Measurements from ENCODE around the gene SYN3.

GRCh38 chr22:32360068-32360758, 2.5 kb downstream of the RFPL3 start:
- RRBS = no CpG with 5 or more reads among the region's 19 CpGs

DNA sequence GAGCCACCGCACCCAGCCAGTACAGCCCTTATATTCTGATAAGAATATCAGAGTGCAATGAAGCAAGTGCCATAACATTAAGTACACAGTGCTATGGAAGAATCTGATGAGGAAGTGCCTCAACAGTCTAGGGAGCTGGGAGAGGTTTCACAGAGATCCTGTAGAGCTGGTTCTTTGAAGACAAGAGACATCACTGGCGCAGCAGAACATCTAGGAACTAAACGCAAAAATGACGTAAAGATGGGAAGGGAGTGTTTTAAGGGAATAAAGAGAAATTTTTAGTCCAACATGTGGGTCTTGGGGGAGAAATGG, 2.0 kb downstream of the RTCB start:
- RRBS = no CpG with 5 or more reads among the region's 4 CpGs

- RRBS = no CpG with 5 or more reads among the region's 8 CpGs
Measured at GRCh38 chr22:32579713-32580512, 105.3 kb downstream of the FBXO7 start.

DNA sequence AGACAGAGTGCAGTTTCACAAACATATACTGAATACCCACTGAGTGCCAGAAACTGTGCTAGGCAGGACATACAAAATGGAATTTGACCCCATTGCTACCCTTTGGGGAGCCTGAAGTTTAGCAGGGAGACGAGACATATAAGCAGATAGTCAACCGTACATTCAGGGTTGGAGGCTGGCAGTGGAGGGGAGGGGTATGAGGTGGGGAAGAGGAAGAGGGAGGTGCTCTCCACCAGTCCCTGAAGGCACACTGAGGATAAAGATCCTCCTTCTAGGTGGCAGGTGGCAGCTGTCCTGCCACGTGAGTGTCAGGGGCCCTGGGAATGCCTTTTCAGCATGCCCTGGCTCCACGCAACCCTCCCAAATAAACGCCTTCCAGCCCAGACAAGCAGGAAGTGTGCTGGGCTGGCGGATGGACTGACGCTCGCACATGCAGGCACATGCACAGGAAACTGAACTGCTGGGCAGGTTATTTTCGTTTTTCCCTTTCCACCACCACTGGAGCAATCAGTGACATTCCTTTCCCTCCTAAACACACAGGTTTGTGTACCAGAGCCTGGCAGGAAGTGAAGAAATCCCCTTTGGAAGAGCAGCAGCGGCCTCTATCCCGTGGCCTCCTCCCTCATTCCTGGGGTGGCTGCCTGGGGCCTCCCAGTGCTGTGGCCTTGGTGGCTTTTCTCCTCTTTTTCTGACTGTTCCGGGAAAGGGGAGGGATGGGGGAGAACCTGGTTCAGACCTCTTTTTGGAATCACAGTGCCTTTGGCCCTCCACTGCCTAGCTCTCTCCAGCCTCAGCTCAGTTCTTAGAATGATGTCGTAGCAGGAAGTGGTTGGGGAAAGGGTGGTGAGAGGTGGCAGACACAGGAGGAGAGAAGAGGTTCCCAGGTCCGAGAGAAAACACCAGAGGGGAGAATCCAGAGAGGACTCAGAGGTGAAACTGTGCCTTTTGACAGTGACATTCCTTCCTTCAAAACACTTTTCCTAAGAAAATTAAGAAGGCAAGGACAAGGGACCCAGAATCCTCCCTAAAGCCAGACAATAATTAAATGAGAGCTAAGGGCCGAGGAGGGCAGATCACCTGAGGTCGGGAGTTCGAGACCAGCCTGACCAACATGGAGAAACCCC, 157.0 kb upstream of the TIMP3 start:
- RRBS = no CpG with 5 or more reads among the region's 17 CpGs

DNA sequence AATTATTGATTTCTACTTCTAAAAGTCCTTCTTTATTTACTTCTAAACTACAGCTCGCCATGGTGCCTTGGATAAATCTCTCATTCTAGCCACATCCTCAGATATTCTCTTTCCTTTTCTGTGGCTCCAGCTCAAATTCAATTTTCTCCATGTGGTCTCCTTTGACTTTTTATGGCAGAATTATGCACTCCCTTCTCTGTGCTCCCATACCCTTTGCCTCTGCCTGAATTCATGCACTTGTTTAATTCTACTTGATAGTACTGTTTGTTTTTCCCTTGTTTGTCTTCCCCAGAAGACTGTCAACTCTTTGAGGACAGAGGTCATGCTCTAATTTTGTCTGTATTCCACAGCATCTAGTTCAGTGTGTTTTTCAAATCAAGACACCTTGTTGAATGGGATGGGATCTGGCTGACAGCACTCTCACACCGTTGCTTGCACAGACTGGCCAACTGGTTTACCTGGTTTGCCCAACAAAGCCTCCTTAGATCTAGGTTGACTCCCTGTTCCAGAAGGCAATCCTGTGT, 121.3 kb upstream of the TIMP3 start:
- RRBS = no CpG with 5 or more reads among the region's 2 CpGs

DNA sequence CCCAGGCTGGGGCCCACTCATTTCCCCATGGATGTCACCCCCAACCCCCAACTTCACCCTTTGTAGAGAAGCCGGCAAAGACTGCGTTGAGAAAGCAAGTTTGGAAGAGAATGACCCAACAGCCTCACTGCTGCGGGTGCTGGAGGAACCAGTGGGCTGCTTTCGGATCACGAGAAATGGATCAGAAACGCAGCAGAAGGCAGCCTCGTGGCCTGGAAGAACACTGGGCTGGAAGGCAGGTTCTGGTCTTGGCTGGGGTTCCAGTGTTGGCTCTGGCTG, 37.2 kb upstream of the TIMP3 start:
- RRBS = no CpG with 5 or more reads among the region's 7 CpGs

- RRBS = no CpG with 5 or more reads among the region's 8 CpGs
Measured at GRCh38 chr22:32802509-32802875, 987 bp downstream of the TIMP3 start.

GRCh38 chr22:32810768-32811558, 9.5 kb downstream of the TIMP3 start:
- RRBS = no CpG with 5 or more reads among the region's 9 CpGs

- RRBS = no CpG with 5 or more reads among the region's 2 CpGs
Measured at GRCh38 chr22:32860547-32860935, 59.0 kb downstream of the TIMP3 start.

GRCh38 chr22:32986867-32987843, 71.0 kb downstream of the SYN3 start:
- RRBS = no CpG with 5 or more reads among the region's 9 CpGs

GRCh38 chr22:33057447-33058816, at the start of gene SYN3:
Gene SYN3 (minus strand): TSS chr22:33058381.
- RRBS = 87% methylated on average over 60 of the region's 95 CpGs

DNA sequence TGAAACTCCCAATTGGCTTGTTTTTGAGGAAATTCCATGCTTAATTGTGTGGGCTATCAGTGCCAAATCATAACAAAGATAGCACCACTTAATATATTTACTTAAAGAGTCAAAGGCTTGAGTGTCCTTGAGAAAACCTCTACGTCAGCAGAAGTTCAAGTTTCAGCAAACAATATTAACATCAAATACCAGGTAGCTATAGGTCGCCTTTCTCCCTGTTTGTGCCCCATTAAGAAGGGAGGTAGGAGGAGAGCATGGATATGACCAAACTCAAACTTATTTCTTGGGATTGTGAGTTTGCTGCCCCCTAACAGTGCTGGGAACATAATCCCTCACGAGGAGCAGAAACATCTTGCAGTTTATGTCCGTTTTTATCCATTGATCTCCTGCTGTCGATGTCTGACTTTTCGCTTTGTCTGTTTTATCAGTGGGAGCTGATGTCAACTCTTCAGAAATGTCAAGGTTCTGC, 105.7 kb upstream of the SYN3 start:
- RRBS = no CpG with 5 or more reads among the region's 6 CpGs

DNA sequence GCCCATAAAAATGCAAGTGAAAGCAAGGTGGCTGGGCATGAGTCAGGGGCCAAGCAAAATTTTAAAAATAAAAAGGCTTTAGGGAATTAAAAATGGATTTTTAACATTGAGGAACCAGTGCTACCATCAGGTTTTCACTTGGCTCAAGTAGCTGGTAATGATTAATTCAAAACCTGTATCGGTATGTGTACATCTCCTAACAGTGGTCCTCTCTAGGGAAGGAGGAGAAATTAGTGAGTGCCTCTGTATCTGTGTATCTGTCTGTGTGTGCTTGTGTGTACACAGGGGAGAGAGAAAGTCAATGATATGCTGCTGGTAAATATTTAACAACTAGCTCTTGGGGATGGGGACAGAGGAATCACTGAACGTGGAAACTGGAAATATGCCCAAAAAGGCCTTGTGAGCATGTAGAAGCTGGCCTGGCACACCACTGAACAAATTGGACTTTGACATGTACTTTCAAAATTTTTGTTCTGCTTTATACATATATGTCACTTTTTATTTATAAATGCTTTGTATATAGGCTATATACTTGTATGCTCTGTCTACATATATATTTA, 214.0 kb upstream of the SYN3 start:
- RRBS = no CpG with 5 or more reads among the region's 2 CpGs

DNA sequence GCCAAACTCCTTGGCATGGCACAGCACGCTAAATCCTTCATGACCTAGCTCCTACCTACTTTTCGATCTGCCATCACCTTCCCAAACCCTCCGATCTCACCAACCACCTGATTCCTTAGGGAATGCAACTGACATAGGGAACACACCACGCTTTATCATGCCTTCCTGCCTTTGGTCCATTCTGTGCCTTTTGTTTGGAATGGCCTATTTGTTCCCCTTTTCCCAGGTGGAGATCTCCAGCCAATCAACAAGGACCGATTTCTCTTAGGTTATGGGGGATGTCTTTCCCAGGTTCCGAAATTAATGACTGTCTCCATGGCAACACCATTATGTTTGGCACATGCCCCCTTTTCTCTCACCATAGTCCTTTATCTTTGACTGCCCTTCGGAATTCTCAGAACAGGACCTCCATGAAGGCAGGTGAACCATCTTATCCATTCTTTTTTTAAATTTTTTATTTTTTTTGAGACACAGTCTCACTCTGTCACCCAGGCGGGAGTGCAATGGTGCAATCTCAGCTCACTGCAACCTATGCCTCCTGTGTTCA, 374.1 kb downstream of the LARGE1 start:
- RRBS = no CpG with 5 or more reads among the region's 8 CpGs

- RRBS = no CpG with 5 or more reads among the region's 9 CpGs
Measured at GRCh38 chr22:33823430-33824128, 96.7 kb downstream of the LARGE1 start.

DNA sequence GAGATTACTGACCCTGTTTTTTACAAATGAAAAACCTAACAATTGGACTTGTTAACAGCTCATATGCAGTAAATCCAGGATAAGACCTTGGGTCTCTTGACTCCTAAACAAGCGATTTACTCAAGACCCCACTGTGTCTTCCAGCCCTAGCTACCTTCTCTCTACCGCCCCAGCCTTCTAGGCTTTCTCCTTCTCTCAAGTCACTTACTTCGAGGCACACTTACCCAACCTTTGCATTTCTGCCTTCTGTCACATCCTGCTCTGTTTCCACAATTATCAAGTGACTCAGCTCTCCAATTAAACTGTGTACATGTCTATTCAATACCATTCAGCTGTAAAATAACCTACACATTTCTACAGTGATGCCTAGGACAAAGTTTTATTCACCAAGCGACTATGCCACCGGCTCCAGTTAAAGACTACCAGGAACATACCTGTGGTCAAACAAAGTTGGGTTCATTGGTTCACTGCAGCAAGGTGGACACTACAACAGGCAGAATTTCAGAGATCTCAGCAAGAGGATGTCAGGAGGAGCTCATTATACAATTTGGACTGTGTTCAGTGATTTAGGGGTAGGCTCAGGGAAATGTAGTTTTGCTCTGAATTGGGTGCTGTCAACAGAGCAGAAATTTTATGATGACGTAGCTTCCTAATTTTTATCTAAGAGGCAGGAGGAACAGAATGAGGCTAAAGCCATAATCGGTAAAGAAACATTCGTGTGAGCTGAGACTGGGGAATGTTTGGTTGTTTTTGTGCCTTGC, 68.9 kb downstream of the LARGE1 start:
- RRBS = no CpG with 5 or more reads among the region's 8 CpGs

- RRBS = no CpG with 5 or more reads among the region's 13 CpGs
Measured at GRCh38 chr22:33864363-33865390, 55.6 kb downstream of the LARGE1 start.

- RRBS = 13% methylated on average over 4 of the region's 16 CpGs
Measured at GRCh38 chr22:33873046-33873583, 47.2 kb downstream of the LARGE1 start.

GRCh38 chr22:33919046-33919901, 1.0 kb downstream of the LARGE1 start:
- RRBS = 32% methylated on average over 2 of the region's 27 CpGs

DNA sequence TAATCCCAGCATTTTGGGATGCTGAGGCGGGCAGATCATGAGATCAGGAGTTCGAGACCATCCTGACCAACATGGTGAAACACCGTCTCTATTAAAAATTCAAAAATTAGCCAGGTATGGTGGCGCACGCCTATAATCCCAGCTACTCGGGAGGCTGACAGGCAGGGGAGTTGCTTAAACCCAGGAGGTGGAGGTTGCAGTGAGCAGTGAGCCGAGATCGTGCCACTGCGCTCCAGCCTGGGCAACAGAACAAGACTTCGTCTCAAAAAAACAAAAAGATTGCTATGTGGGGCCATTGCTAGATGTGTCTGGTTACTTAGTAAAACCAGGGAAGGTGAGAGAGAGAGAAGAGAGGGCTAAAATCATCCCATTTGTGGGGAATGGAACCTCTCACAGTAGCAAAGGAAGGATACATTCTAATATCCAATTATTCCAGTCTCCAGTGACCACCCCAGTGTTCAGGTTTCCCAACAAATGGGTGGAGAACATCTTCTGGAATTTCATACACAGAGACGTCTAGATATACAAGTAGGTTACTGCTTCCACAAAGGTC, 27.9 kb upstream of the LARGE1 start:
- RRBS = no CpG with 5 or more reads among the region's 11 CpGs